Jurkat, Clone E6-1 (cell line): ENCODE measurements around a stretch of chr6.

GRCh38 chr6:15148140-15148814, 97.6 kb upstream of the JARID2 start:
- RRBS: no CpG with 5 or more reads among the region's 8 CpGs

DNA sequence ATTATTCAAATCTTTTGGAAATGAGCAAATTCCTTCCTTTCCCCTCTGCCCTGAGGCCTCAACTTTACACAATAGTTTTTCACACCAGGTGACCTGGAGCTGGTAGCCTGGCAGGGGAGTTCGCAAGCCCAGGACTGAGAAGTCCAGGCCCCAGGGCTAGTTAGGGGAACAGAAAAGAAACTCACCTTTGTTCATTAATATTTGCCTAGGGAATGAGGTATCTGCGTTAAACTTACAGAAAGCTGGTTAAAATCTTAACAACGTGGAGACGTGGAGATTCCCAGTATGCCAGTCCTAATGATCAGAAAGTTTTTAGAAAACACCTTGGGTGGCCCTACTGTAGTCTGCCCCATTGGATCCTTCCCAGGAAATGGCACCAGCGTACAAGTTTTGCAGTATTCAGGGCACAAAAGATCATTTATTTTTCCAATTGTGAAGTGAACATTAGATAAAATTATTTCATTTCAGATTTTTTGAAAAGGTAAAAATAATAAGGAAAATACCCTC, 2.4 kb upstream of the JARID2 start:
- RRBS: no CpG with 5 or more reads among the region's 5 CpGs

- RRBS: no CpG with 5 or more reads among the region's 12 CpGs
These were observed 4.8 kb downstream of the JARID2 start for GRCh38 chr6:15250493-15251209.

- RRBS: no CpG with 5 or more reads among the region's 11 CpGs
These were observed 8.1 kb downstream of the JARID2 start for GRCh38 chr6:15253575-15254746.

- RRBS: no CpG with 5 or more reads among the region's 8 CpGs
These were observed 59.2 kb downstream of the JARID2 start for GRCh38 chr6:15304603-15305843.

GRCh38 chr6:15359476-15359792, 113.6 kb downstream of the JARID2 start:
- RRBS: no CpG with 5 or more reads among the region's 6 CpGs

DNA sequence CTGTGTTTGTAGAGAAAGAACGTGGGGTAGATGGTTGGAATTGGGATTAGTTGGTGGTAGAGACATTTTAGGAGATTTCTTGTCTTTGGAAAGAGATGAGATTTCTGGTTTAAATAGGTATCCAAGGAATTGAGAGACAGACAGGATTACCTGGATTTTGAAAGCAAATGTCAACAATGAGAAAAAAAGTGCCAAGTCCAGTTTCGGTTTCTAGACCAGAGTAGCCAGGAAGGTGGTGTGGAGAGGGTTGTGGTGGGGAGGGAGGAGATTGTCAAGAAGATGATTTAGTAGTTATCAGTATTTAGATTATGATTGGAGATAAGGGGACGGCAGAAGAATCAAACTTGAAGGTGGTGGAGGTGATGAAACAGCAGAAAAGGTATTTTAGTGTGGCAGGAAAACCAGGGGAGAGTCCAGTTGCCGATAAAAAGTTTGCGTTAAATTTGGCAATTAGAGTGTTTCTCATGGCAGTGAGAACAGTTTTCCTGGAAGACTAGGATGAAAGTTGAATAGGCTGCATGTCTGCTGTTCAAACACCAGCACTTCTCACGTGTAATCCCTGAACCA, 116.9 kb downstream of the JARID2 start:
- RRBS: no CpG with 5 or more reads among the region's 6 CpGs

DNA sequence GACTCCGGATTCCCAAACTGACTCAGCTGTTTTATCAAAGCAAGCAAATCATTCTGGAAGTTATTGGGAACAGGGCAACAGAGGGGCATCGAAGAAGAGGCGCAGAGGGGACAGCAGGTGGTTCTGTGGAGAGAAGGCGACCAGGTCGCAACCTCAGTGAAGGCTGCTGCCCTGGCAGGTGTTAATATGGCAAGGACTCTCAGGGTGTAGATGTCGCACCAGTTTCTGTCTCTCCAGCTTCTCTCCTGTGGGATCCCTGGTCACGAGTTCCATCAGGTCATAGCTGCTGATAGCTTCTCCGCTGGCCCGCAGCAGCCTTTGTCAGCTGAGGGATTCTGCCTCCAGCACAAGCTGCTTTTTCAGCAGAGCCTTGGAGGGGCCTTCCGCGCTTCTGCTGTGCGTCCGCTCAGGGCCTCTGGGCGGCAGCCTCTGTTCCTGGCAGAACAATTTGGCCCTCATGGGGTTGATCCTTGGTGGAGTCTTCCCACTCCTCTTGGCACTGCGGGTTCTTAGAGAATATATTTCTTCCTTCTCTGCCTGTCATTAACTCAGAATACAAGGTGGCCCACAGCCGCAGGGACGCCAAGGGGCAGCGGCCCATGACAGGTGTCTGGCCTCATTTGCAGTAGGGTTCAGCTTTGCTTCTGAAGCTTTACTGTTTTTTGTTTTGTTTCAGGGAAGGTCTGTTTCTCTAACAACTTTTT, 158.9 kb downstream of the DTNBP1 start:
- RRBS: no CpG with 5 or more reads among the region's 18 CpGs

- RRBS: no CpG with 5 or more reads among the region's 6 CpGs
These were observed 140.3 kb downstream of the DTNBP1 start for GRCh38 chr6:15522581-15522955.

DNA sequence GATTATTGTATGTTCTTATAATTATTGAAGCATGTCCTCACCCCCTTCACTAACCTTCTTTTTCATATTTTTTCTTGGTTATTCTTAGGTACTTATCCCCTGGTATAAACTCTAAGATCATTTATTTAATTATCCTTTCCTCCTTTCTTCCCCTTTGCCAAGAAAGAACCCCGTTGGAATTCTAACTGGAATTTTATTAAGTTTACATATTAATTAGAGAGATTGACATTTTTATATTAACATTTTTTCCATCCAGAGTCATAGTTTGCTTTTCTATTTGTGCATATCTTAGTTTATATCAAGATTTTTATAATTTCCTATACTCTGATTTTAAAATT, 56.9 kb upstream of the DTNBP1 start:
- RRBS: no CpG with 5 or more reads among the region's 1 CpG

DNA sequence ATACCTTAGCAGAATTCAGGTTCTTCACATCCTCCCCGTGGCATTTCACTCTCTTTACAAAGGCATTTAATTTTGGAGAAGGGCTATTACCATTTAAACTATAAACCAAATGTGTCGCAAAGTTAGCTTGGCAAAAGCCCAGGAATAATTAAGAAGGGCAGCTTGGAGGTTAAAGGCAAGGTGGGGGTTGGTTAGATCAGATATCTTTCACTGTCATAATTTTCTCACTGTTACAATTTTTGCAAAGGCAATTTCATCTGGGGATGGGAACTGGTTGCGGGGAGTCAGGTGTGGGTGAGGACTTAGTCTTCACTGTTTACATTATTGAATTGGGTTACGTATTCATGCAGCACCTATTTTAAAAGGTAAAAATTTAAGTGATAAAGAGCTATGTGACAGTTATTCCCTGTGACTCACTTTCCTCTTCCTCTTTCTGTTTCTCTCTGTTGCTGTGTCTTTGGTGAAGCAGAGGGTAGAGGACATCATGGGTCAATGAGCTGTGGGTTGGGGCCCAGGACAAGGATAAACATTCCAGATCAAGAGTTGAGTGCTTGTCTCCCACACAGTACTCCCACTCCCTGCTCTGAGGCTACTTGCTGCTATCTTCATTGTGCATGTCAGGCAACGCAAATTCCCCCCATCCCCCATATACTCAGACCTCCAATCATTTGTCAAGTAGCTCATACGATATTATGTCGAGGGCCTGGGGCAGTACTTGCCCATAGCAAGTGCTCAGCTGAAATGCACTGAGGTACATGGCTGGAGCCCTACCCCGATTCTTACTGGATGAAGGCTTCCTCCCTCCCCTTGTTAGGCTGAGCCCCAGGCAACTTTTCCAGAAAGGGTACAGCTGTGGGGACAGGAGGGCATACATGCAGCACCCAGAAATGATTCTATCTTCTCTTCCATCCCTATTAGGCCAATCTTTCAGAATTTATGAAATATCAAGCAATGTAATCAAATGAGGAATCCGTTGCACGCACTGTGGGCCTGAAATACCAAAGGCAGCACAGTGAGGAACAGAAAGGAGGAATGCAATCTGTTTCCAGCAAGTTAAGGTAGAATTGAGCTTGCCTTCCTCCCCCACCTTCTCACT, 223.0 kb upstream of the MYLIP start:
- RRBS: no CpG with 5 or more reads among the region's 10 CpGs

DNA sequence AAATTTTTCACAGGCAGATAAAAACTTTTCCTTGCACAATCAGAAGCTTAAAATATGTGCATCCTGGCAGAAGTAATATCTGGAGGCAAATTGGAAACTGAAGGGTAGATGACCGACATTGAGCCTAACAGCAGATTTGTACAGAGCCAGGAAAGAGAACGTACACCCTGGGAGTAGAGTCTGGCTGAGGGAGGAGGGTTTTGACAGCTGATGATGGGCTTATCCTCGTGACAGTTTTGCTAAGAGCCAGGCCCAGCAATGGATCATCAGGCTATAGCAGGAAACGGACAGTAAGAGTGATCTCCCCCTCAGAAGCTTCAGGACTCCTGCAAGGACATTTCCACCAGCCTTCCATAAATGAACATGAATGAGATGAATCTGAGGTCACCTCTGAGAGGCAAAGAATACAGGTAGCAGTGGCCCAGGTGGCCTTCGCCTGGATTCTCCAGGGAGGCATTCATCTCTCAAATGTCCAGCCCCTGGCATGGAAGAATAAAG, 2.7 kb downstream of the GMPR start:
- RRBS: no CpG with 5 or more reads among the region's 5 CpGs

- RRBS: no CpG with 5 or more reads among the region's 13 CpGs
These were observed 22.6 kb downstream of the GMPR start for GRCh38 chr6:16260759-16261562.

DNA sequence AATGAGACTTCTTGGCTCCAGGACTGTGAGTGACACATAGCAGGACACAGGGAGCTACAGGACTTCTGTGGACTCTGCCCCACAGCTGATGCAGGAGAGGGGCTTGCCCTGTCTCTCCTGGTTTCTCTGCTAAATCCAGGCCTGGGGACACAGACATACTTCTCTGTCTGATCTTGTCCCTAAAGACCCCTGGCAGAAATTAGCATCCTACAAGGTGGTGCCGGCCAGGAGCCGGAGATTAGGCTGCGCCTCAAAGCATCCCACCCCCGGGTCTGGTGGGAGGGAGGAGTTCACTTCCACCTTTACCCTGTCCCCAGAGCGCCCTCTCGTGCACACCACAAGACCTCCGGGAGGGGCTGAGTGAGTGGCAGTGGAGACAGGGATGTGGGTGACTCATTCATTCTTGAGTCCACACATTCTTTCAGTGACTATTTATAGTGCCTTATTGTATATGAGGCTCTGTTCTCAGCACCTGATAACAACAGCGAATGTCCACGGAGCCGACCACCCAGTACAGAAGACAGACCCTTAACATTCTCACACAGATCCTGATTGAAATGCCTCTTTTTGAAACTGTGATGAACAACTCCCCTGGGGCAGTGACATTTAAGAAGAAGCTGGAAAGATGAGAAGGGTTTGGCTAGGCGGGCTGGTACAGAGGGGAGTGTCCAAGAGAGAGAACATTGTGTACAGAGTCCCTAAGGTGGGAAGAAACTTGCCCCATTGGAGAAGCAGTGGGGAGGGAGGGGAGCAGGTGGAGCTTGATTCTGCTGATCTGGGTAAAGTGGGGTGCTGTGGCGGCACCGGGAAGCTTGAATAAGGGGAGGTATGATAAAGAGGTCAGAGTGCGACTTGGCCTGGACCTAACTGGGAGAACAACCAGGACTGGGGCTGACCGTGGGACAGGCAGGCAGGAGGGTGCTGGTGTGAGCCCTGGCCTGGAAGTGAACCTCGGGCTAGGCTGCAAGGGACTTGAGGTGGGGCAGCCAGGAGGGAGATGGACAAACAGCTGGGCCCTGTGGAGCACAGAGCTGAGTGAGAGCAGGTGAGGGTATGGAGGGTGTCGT, 39.1 kb downstream of the GMPR start:
- RRBS: 46% methylated on average over 4 of the region's 17 CpGs

- RRBS: no CpG with 5 or more reads among the region's 12 CpGs
These were observed 80.1 kb downstream of the GMPR start for GRCh38 chr6:16318340-16319038.

DNA sequence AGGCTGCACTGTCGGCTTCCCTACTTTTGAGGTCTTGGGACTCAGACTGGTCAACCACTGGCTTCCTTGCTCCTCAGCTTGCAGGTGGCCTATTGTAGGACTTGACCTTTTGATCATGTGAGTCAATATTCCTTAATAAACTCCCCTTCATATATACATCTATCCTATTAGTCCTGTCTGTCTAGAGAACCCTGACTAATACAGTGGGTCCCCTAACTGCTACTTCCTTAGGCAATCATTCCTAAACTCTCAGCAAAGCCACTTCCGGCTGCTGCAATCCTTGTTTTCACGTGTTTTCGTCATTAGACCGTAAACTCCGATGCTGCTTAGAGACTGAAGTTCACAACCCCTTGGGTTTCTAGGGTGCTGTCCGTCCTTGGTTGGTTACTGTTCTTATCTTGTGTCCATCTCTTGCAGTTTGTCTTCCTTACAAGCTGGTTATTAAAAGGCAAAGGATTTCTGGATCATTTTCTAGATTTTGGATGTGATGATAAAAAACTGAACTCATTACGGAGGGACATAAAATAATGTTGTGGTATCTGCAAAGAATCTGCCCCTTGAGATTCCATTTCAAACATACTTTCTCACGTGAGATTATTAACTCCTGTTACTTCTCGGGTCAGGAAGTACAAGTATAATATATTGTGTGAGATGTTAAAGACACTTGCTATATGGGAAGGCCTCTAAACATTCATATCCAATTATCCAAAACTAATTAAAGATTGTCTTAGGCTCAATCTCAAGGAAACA, 106.4 kb downstream of the GMPR start:
- RRBS: no CpG with 5 or more reads among the region's 10 CpGs

GRCh38 chr6:16492944-16493704, 254.7 kb downstream of the GMPR start:
- RRBS: no CpG with 5 or more reads among the region's 10 CpGs

DNA sequence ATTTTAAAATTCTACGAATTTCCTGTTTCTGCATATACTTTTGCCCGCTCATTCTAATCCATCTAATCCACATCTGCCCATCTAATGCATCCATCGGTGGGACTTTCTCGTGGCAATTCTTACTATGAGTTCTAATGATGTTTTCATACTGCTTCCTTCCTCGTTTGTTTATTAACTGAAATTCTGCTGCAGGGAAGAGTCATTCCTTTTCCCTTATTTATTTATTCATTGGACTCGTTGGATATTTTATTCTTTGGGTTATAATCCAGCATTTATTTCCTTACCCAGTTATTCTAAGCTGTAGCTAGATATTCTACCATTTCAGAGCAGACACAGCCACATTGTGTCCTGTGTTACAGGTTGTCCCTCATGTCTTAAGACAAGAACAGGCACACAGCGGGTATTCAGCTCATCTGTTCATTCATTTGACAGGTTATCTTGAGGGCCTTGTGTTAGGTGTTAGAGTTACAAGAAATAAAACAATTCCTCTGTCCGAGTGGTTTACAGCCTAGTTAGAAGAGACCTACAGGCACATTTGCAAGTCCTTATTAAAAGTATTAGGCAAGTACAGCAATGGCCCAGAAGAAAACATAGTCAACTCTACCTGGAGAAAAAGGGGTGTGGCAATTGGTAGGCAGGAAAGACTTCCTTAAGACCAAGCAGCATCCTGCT, 185.9 kb downstream of the ATXN1 start:
- RRBS: no CpG with 5 or more reads among the region's 8 CpGs

- RRBS: no CpG with 5 or more reads among the region's 6 CpGs
These were observed 103.8 kb downstream of the ATXN1 start for GRCh38 chr6:16657404-16657994.

GRCh38 chr6:16681120-16681536, 80.1 kb downstream of the ATXN1 start:
- RRBS: no CpG with 5 or more reads among the region's 6 CpGs